Measurements from ENCODE around the gene KCTD6.

GRCh38 chr3:58071483-58072226 lies 63.4 kb downstream of the FLNB start:
- PRO-cap = no peak
- RAMPAGE, long total RNA, 2 experiments = no peak in any of the 2 experiments

- PRO-cap = no peak
- RAMPAGE, long total RNA, 2 experiments = no peak in any of the 2 experiments
Measured at GRCh38 chr3:58115032-58115751, 95.6 kb downstream of the DNASE1L3 start.

- PRO-cap = no peak
- RAMPAGE, long total RNA, 2 experiments = no peak in any of the 2 experiments
Measured at GRCh38 chr3:58189026-58189652, 21.6 kb downstream of the DNASE1L3 start.

- PRO-cap = no peak
- RAMPAGE, long total RNA, 2 experiments = no peak in any of the 2 experiments
Measured at GRCh38 chr3:58193301-58193724, 17.5 kb downstream of the DNASE1L3 start.

GRCh38 chr3:58238183-58238774 lies 687 bp downstream of the ABHD6 start:
- PRO-cap = no peak
- RAMPAGE, long total RNA, 2 experiments = no peak in any of the 2 experiments

DNA sequence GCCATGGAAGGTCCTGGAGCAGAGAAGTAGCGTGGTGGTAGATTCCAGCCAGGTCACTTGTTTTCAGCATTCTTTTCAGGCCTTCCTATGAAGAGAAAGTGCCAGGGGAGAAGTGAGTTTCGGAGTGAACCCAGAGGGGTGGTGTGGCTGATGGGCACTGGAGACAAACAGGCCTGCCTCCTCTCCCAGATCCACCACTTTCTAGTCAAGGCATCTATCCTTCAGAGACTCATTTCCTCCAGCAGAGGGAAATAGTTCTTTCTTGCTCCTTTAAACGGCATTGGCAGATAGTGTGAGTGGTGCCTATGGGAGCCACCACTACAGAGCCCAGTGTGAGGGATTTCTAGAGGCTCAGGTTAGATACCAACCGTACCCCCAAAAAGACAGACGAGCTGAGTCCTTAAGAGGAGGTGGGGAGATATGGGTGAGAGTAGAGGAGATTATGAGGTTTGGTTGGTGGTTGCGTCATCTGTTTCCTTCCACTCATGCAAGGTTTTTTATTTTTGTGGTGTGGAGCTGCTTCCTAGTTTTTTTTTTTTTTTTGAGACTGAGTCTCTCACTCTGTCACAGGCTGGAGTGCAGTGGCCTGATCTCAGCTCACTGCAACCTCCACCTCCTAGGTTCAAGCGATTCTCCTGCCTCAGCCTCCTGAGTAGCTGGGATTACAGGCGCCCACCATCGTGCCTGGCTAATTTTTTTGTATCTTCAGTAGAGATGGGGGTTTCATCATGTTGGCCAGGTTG lies 21.4 kb downstream of the PXK start:
- PRO-cap = no peak
- RAMPAGE, long total RNA, 2 experiments = no peak in any of the 2 experiments

GRCh38 chr3:58463491-58464235 lies 28.2 kb upstream of the KCTD6 start:
- PRO-cap = no peak
- RAMPAGE, long total RNA, 2 experiments = no peak in any of the 2 experiments

GRCh38 chr3:58486939-58487614 lies 4.8 kb upstream of the KCTD6 start:
- PRO-cap = no peak
- RAMPAGE, long total RNA, 2 experiments = no peak in any of the 2 experiments

GRCh38 chr3:58491460-58492538 lies at the start of gene KCTD6:
Gene KCTD6 (plus strand): TSS chr3:58492096.
- PRO-cap = bidirectional peak, plus-strand start at chr3:58491896, minus-strand start at chr3:58491739; bidirectional peak, plus-strand start at chr3:58492100, minus-strand start at chr3:58491933
- RAMPAGE, long total RNA, 2 experiments = start-site peak on the plus strand in 2 of 2 experiments, at chr3:58492096-58492156 at its widest, 34 to 53 reads per replicate

DNA sequence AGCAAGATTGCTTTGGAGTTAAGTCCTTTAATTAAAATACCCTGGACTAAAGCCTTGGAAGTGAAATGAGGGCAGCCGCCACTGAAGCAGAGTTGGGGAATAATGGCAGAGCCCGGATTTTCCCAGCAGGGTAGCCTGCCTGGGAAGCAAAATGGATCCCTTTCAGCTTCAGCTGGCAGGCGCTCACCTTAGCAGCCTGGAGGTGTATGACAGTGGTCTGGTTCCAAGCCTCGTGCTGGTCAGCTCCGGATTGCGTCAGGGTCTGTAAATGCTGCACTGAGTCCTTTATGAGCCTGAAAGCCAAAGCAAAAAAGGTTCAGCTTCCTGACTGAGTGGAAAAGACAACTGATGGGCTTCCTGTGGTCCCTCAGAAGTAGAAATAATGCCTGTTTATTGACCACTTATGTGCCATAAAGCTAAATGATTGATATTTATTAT lies 14.7 kb downstream of the ACOX2 start:
- PRO-cap = no peak
- RAMPAGE, long total RNA, 2 experiments = no peak in any of the 2 experiments

DNA sequence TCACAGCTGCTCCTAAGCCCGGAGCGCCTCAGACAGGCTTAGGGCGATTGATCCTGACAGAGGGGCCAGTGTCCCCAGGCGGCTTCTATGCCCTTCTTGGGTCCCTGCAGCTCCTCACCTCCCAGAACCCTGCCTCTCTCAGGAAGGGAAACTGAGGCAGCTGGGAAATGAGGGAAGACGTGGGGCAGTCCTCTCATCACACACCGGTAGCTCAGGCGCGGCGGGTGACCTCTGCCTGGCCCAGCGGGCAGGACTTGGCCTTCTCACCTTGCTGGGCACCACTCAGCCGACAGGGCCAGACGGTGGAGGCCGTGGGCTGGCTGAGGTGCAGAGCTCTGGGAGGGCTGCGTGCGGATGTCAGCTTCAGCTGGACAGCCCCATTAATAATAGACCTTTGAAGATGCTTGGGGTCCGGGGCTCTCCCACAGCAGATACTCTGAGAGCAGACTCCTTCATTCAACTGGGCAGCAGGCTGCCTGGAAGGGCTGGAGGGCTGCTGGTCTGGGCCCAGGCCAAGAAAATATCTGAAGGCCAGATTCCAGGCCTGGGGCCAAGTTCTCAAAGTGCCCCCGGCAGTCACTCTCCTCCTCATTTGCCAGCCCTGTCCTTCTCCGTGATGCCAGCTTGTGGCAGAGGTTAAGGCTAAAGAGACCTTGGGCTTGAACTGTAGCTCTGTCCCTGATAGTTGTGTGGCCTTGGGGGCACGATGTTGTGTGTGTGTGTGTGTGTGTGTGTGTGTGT lies 39.3 kb downstream of the FAM3D start:
- PRO-cap = no peak
- RAMPAGE, long total RNA, 2 experiments = no peak in any of the 2 experiments

DNA sequence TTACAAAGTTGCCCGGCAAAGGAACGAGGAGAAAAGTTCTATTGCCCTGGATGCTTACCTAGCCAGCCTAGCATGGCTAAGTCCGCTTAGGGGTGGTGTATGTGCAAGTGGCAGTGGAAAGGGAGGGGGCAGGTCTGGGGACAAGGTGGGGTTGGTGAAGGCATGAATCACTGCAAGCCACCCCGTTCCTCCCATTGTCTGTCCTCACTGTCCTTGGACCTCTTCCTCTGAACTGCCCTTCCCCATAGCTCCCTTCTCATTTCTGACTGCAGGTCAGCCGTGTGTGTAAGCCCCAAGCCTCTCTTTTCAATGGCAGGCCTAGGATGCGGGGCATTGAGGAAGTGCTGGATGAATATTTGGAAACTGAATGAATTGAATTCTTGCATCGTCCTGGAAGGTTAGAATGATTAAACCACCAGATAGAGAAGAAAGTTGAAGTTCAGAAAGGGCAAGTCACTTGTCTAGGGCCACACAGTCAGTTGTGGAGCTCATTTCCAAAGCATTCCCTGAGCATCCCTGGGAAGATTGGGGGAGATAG lies 8.6 kb downstream of the FAM3D start:
- PRO-cap = no peak
- RAMPAGE, long total RNA, 2 experiments = no peak in any of the 2 experiments

DNA sequence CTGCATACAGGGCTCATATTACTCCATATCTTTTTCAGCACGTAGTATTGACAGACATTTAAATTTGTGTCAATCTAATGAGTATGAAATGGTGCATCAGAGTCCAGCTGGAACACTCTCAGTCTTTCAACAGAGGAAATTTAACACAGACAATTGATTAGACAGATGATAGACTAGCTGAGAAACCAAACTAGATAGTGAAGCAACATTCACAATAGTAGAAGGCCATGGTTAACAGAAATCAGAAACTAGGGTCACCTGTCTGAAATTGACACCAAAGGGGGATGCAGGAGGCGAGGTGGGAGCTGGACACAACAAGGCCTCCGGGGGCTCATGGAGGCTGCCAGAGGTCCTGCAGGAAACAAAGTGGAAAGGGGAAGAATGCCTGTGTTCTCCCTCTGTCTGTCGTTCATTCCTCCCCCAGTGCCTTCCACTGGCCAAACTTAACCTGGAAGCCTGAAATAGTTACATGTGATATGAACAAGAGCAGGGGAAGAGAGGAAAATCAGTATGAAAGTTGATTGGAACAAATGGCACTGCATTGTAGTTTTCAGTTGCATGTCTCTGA lies 501.9 kb upstream of the CFAP20DC start:
- PRO-cap = no peak
- RAMPAGE, long total RNA, 2 experiments = no peak in any of the 2 experiments

GRCh38 chr3:60048521-60048988 lies 998.7 kb upstream of the CFAP20DC start:
- PRO-cap = no peak
- RAMPAGE, long total RNA, 2 experiments = no peak in any of the 2 experiments

DNA sequence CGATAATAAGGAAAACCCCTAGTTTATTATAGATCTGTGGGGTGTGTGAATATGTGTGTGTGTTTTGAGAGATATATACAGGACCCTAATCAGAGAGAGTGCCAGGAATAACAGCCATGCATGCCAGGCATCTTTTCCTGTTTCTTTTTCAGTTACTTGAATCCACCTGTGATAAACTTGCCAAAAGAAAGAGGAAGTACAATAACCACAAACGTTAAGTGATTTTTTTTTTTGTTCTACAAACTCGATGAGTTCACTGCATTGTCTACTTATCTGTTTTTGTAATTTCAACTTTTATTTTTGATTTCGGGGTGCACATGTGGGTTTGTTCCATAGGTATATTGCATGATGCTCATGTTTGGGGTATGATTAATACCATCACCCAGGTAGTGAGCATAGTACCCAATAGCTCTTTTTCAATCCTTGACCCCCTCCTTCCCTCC lies 1031.9 kb upstream of the CFAP20DC start:
- PRO-cap = no peak
- RAMPAGE, long total RNA, 2 experiments = no peak in any of the 2 experiments

DNA sequence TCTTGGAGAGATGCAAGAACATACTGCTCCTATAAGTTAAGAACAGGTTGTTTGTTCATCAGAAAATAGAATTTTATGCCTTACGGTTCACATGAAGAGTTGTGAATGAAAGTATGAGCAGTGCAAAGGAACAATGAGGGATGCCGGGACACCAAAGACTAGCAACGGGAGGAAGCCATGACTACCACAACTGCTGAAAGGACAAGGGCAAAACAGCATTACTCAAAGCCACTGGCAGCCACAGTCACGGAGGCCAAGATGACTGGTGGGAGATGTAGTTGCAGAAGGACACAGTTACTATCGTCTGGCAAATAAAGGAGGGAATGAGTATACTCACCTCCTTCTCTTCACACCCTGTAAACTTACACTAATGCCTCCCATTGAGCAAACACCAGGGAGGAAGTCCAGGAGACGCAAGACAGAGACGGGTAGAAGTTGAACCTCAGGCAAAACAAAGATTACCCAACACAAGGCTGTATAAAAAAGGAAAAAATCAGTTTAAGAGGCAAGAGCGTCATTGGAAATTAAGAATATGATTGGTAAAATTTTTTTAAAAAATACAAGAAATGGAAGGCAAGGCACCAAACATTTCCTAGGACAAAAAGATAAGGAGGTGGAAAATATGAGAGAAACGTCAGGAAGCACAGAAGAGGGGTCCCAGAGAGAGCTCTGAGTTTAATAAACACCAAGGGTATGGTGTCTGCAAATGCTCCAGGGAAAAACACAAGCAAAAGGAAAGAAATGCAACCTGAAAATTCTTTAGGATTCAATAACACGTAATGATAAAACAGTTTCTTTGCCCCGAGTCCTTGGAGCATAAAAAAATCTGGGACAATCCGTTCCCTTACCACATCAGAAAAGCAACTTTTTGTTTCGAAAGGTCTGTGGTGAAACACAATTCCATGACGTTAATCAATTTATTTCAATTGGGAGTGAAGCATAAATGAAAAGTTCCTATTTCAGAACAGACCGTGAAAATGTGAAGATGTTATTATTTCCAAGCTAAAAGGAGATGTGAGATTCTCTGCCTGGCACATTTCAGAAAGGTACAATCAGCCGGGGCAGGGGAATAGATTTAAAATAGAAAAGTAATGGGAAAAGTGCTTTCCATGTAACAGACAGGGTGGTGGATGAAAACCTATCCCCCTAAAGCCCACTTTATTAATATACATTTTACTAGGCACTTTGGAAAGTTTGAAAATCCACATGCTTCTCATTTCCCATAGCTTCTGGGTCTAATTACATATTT lies 675.1 kb downstream of the FHIT start:
- PRO-cap = no peak
- RAMPAGE, long total RNA, 2 experiments = no peak in any of the 2 experiments

DNA sequence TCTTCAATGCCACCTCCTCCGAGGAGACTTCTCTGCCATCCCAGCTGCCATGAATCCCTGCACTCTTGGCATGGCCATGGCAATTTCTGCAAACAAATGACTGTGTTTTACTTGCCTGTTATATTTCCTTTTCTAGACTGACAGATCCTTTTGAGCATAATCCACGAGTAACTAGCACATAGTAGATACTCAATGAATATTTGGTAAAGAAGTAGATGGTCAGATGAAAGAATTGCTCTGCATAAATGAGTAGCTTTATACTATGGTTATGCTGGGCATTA lies 446.5 kb downstream of the FHIT start:
- PRO-cap = no peak
- RAMPAGE, long total RNA, 2 experiments = no peak in any of the 2 experiments

- PRO-cap = bidirectional peak, plus-strand start at chr3:61560707, minus-strand start at chr3:61560673; bidirectional peak, plus-strand start at chr3:61560812, minus-strand start at chr3:61560881
- RAMPAGE, long total RNA, 2 experiments = no peak in any of the 2 experiments
Measured at GRCh38 chr3:61560474-61561336, 666 bp upstream of the PTPRG start.

GRCh38 chr3:61561737-61562789 lies 692 bp downstream of the PTPRG start:
- PRO-cap = no peak
- RAMPAGE, long total RNA, 2 experiments = start-site peak on the plus strand in 1 of 2 experiments, at chr3:61561571-61562357 at its widest, 11 reads per replicate

DNA sequence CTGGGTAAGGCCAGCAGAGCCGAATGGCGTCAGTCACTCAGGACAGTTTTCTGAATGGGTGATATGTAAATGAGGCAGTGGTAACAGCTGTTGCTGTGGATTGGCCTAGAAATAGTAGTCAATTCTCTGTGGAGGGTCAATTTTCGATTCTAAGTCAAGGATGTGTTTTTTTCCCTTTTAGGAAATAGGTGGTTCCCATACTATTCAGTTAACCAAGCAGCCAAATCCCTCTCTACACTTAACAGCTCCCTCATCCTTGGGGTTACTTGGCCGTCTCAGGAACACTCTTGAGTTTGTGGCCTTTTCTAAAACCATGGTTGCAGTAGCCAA lies 121.9 kb downstream of the PTPRG start:
- PRO-cap = unidirectional peak, minus-strand start at position 277 of the sequence
- RAMPAGE, long total RNA, 2 experiments = no peak in any of the 2 experiments

All from lower leg skin (tissue), 2 donors.